GM19239 (cell line): ENCODE data around the genes DDX46 and TGFBI.

DNA sequence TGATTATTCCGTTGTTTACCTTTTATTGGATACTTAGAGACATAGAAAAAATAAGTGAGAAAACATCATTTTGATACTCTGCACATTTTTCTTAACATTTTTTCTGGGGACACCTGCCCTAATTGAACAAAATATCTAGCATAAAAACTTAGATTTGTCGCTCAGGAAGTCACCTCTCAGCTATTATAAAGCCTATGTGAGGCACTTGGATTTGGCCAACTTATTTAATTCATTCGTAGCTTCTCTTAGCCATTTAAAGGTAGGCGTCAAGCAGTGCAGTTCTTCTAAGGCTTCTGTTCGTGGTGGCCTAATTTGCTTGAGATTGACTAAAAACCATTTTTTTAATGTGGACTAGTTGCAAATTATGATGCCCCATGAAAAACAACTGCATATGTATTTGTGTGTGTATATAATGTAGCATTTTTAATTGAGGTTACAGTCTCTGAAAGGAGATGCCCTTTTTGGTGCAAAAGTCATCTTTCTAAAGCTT is 1.1 kb downstream of the UBE2B start:
- RRBS = no CpG with 5 or more reads among the region's 5 CpGs

- RRBS = no CpG with 5 or more reads among the region's 4 CpGs
Observed at GRCh38 chr5:134389908-134390997, 18.9 kb downstream of the UBE2B start.

- RRBS = no CpG with 5 or more reads among the region's 9 CpGs
Observed at GRCh38 chr5:134415738-134416335, 4.2 kb upstream of the CDKN2AIPNL start.

DNA sequence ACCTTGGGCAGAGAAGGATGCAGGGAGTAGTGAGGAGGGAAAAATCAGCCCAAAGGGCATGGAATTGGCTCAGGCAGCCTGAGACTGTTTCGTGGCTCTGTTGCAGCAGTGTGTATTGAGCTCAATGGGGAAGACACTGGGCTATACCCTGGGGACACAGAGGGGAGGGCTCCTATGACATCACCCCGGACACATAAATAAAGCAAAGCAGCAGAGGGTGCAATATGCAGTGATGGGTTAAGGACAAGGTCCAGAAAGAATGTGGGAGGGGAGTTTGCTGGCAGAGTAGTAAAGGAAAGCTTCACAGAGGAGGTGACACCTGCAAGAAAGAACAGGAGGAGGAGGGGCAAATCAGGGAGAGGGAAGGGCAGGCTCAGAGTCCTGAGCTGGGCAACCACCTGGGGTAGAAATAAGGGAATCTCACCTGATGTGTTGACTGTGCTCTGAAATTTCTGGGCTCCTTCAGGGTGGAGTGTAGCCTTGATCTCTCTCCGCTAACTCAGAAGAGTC is 35.2 kb upstream of the CDKN2AIPNL start:
- RRBS = no CpG with 5 or more reads among the region's 3 CpGs

- RRBS = no CpG with 5 or more reads among the region's 6 CpGs
Observed at GRCh38 chr5:134503235-134503784, 22.2 kb upstream of the JADE2 start.

DNA sequence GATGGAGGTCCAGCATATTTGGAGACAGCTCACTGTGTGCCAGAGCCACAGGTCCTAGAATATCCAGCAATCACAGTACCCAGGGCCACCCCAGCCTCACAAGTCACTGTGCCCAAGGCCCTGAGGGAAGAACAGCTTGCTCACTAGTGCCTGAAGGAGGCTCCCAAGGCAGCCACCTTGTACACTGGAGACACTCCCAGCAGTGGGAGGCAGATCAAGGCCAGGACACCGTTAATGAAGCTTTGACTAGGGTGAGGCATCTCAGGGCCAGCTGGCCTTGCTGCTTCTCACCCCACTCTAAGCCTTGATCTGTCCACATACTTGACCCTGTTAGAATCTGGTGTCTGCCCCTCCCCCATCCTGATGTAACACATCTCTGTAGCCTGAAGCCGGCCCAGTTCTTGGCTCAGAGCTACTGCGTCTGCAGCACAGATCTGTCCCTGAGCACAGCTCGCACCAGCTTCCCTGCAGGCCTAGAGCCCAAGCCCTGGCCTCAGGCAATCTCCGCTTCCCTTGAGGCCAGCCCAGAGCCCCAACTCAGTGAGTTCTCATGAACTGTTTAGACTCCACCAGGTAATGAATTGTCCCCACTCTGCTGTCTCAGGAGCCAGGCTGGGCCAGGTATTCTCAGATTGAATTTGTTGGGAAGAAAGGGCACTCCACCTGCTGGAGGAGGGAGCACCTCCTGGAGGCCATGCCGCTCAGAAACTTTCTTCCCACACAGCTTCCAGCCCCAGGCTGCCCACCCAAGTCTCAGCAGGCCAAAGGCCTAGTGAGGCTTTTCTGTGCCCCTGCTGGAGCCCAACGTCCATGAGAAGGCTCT is 13.5 kb upstream of the JADE2 start:
- RRBS = no CpG with 5 or more reads among the region's 7 CpGs

- RRBS = no CpG with 5 or more reads among the region's 29 CpGs
Observed at GRCh38 chr5:134524110-134524528, 1.4 kb upstream of the JADE2 start.

- RRBS = no CpG with 5 or more reads among the region's 8 CpGs
Observed at GRCh38 chr5:134649380-134649967, 889 bp downstream of the SEC24A start.

DNA sequence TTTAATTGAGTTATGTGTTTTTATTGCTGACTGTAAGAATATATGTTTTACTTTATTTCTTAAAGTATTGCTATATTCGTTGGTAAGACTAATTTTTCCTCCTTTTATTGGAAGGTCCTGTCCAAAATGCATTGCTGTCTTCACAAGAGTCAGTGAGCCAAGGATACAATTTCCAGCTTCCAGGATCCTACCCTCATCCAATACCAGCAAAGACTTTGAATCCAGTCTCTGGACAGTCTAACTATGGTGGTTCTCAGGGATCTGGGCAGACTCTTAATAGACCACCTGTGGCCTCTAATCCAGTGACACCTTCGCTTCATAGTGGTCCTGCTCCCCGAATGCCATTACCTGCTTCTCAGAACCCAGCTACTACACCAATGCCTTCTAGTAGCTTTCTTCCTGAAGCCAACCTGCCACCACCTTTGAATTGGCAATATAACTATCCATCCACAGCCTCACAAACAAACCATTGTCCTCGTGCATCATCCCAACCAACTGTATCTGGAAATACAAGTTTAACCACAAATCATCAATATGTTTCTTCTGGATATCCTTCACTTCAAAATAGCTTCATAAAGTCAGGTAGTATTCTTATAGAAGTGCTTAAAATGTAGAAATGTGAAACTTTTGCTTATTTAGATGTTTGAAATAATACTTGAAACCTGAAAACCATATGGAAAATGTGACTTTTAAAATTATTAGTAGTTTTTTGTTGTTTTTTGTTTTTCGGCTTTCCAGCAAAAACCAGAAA is 12.6 kb downstream of the SEC24A start:
- RRBS = no CpG with 5 or more reads among the region's 5 CpGs

- RRBS = 2% methylated on average over 26 of the region's 88 CpGs
Observed at GRCh38 chr5:134758285-134759554, at the start of gene DDX46. TSS of gene DDX46 (plus strand) at chr5:134758779.

DNA sequence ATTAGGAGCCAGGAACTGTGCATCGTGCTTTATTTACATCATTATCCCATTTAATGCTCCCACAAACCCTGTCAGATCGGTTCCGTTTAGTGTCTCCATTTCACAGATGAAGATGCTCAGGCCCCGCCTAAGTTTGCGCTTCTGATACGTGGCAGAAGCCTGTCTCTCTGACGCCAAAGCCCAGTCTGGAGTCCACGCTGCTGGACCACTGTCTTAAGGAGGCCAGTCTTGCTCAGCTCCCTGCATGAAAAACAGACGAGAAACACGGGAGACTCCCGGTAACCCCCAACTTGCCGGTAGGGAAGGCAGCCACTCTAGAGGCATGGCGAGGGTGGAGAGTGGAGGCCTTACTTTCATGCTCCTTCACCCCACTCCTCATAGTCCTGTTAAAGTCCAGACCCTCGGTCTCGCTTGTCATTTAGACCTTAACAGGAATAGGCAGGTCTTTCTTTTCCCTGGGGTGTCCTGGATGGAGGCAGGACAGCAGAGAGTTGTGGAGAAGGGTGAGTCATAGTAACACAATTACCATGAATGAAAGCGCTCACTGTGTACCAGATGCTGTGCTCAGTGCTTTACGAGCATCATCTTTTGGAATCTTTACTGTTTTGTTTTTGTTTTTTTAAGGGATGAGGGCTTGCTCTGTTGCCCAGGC is 848 bp downstream of the TXNDC15 start:
- RRBS = no CpG with 5 or more reads among the region's 17 CpGs

DNA sequence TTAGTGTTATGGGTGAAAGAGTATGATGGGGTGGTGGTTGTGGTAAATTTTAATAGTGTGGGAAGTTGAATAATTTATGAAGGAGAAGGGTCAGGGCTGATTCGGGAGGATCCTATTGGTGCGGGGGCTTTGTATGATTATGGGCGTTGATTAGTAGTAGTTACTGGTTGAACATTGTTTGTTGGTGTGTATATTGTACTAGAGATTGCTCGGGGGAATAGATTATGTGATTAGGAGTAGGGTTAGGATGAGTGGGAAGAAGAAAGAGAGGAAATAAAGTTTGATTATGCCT is 19.4 kb downstream of the PCBD2 start:
- RRBS = no CpG with 5 or more reads among the region's 4 CpGs

- RRBS = no CpG with 5 or more reads among the region's 6 CpGs
Observed at GRCh38 chr5:134948693-134949217, 19.0 kb upstream of the CATSPER3 start.

DNA sequence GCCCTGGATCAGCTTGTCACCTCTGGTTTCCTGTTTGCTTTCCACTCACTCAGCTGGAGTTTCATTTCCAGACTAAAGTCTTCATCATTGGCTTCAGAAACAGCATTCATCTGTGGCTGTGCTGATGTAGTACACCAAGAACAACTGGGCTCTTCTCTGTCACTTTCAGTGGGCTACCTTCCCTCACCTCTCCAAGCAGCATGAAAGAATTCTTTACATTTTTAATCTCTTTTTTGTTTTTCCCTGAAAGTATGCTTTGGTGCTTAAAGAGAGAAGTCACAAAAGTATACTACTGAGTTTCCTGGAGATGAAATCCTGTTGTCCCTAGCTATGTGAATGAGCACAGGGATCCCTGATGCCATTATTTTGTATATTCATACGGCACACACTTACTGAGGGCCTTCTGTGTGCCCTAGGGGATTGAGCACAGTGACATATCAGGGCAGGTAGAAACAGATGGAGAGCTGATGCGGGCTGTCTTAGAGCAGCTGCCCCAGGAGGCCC is 2.1 kb upstream of the CATSPER3 start:
- RRBS = no CpG with 5 or more reads among the region's 2 CpGs

GRCh38 chr5:135377735-135378381 is 21.2 kb downstream of the MACROH2A1 start:
- RRBS = no CpG with 5 or more reads among the region's 13 CpGs

GRCh38 chr5:135602937-135603397 is 24.2 kb upstream of the CXCL14 start:
- RRBS = no CpG with 5 or more reads among the region's 4 CpGs

GRCh38 chr5:135705694-135706519 is 127.1 kb upstream of the CXCL14 start:
- RRBS = no CpG with 5 or more reads among the region's 7 CpGs

- RRBS = 3% methylated on average over 7 of the region's 70 CpGs
Observed at GRCh38 chr5:136028678-136029872, at the start of gene TGFBI. TSS of gene TGFBI (plus strand) at chr5:136028988.